PFSK-1 (cell line): Measurements from ENCODE around the genes PLEKHA3 and ITPRID2.

GRCh38 chr2:178277524-178278344 lies 83.4 kb downstream of the OSBPL6 start:
- RRBS: no CpG with 5 or more reads among the region's 8 CpGs

DNA sequence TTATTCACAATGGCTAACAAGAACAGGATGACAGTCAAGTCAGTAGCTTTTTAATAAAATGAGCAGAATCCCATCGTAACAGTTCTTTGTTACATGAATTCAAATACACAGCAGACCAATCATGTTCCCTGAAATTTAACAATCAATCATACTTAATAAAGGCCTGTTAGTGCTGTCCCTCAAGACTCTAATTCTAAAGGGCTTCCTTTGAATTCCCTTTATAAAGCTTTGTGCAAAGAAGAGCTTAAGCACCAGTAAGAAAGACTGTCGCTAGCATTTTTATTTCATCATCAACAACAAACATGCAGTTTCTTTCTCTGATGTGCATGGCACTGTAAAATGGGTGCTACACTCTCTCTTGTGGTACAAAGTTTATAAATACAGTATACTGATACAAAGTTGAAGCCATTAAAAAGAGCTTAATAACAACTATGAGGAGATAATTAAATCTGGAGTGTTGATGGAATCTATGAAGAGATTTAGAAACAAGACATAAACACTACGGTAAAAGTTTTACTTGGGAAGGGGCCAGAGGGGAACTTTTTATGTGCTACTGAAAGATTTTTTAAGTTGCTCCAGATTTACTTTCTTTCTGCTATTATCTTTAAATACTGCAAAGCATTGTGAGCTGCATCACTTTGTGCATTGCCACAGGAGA lies 19.3 kb downstream of the PRKRA start:
- RRBS: no CpG with 5 or more reads among the region's 3 CpGs

- RRBS: 1% methylated on average over 39 of the region's 94 CpGs
Observed at GRCh38 chr2:178479944-178480945, at the start of gene PLEKHA3. TSS of gene PLEKHA3 (plus strand) at chr2:178480457.

- RRBS: no CpG with 5 or more reads among the region's 11 CpGs
Observed at GRCh38 chr2:178557682-178558694, 77.7 kb downstream of the PLEKHA3 start.

DNA sequence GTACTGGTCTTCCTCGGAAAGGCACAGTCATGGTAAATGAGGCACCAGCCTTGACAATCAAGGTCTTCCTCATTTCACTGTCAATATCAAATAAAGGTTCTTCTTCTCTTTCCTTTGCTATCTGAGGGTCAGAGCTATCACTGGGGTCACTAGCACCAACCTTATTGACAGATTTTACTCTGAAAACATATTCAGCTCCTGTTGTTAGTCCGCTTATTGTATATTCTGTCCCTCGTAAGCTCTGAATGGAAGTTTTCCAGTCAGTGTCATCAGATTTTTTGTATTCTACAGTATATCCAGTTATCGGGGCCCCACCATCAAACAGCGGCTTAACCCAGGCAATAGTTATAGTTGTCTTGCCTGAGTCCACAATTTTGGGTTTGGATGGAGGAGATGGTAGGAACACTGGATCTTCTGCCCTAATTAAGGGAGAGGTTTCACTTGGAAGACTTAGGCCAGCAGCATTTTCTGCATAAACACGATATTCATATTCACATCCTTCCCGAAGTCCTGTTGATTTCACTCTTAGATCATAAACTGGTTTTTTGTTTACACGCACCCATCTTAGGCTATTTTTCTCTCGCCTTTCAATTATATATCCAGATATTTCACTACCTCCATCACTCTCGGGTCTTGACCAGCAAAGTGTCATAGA lies 79.7 kb downstream of the PLEKHA3 start:
- RRBS: no CpG with 5 or more reads among the region's 10 CpGs

- RRBS: no CpG with 5 or more reads among the region's 19 CpGs
Observed at GRCh38 chr2:178563059-178563786, 83.0 kb downstream of the PLEKHA3 start.

GRCh38 chr2:178598968-178599429 lies 118.7 kb downstream of the PLEKHA3 start:
- RRBS: no CpG with 5 or more reads among the region's 5 CpGs

GRCh38 chr2:178799004-178799444 lies 8.2 kb downstream of the TTN start:
- RRBS: no CpG with 5 or more reads among the region's 15 CpGs

DNA sequence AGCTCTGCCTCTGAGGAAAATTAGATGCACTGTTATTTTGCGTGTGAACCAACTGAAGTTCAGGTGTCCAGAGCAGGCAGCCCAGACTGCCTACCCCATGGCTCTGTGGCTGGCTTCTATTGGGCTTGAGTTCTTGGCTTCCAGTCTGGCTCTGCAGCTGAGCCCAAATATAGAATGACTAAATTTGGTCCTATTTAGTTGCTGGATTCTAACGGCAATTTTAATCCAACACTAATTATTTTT lies 3.2 kb downstream of the TTN start:
- RRBS: no CpG with 5 or more reads among the region's 2 CpGs

GRCh38 chr2:179127152-179127489 lies 77.2 kb upstream of the CCDC141 start:
- RRBS: no CpG with 5 or more reads among the region's 2 CpGs

- RRBS: no CpG with 5 or more reads among the region's 7 CpGs
Observed at GRCh38 chr2:179227672-179228256, 36.9 kb downstream of the SESTD1 start.

GRCh38 chr2:179561543-179562056 lies 297.0 kb upstream of the SESTD1 start:
- RRBS: no CpG with 5 or more reads among the region's 2 CpGs

GRCh38 chr2:180056620-180057300 lies 49.7 kb upstream of the CWC22 start:
- RRBS: no CpG with 5 or more reads among the region's 16 CpGs

DNA sequence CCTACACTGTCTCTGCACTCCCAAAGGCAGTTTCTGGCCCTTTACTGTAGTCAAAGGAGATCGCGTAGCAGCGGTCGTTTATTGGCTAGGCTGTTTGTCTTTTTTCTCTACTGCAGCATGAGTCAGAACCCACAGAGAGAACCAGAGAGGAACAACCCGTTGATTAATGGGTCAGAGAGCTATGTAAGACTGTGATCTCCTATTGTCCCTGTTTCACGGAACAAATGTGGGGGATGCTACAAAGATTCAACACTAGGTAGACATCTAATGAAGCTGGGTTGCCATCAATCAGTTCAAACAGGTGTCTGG lies 118.6 kb upstream of the CWC22 start:
- RRBS: no CpG with 5 or more reads among the region's 6 CpGs

- RRBS: no CpG with 5 or more reads among the region's 3 CpGs
Observed at GRCh38 chr2:181304077-181304472, 153.1 kb upstream of the ITGA4 start.

GRCh38 chr2:181481209-181481928 lies 24.2 kb downstream of the ITGA4 start:
- RRBS: no CpG with 5 or more reads among the region's 7 CpGs

DNA sequence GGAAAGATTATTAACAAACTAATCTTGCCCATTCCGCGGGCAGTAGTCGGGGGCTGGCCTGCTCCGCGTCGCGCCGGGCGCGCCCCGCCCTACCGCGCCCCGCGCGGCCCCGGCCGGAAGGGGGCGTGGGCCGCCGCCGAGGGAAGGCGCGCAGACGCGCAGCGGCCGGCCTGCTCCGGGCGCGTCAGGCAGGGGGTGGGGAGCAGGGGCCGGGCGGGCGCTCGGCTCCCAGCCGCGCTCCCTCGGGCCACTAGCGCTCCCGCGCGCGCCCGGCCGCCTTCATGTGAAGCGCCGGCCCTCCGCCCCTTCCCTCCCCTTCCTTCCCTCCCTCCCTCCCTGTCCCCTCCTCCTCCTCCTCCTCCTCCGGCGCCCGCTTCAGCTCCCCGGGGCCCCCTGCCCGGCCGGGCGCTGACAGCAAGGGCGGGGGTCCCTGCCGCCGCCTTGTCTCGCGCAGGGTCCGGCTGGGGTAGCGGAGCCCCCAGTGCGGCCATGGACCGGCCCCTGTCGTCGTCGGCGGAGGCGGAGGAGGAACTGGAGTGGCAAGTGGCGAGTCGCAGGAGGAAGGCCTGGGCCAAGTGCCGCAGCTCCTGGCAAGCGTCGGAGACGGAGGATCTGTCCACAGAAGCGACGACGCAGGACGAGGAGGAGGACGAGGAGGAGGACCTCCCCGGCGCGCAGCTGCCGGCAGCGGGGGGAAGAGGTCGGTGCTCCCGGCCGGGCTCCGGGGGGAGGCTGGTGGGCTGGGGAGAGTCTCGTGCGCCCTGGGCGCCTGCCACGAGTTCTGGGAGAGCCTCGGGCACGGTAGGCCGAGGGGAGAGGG lies at the start of gene ITPRID2:
TSS of gene ITPRID2 (plus strand) at position 153 of the 820 bp plus-strand sequence.
- RRBS: 1% methylated on average over 40 of the region's 96 CpGs

DNA sequence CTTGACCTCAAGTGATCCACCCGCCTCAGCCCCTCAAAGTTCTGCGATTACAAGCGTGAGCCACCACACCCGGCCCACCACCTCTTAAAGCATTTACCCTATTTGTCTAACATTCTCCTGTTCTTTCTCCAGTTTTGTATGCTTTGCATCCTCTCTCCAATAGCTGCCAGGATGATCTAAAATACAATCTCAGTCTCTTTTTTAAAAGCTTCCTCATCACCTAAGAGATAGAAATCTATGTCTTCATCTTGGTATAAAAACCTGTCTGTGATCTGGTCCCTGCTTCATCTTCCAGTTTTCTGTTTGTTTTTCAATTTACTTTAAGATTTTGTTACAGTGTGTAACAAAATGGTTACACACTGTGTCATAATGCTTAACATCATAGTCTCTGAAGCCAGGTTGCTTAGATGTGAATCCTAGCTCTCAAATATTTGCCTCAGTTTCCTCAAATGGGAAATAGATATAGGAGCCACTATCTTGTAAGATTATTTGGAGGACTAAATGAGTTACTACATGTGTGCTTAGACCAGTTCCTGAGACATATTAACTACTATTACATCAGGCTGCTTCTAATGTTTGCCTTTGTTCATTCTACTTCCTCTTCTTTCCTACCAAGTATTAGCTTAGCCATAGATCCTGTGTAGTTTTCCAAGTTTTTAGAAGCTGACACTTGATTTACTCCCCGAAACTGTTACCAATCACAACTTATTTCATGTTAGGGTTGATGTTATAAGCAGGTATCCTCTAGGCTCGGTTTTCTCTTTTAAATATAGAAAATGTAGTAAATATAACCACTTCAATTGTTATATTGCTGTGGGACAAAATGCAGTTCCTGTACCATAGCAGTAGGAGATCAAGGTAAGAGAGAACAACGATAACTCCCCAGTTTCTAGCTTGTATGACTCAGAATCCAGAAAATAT lies 1.0 kb upstream of the DNAJC10 start:
- RRBS: no CpG with 5 or more reads among the region's 7 CpGs